Camera-type eye (tissue), 1 donor: ENCODE measurements around the genes PTRH2, TBX2 and INTS2.

- RAMPAGE, long total RNA = no peak
Observed at GRCh38 chr17:59706936-59707788, at the start of gene PTRH2. Gene PTRH2 (minus strand): TSS chr17:59707430.

GRCh38 chr17:59754460-59754912 lies 47.0 kb downstream of the VMP1 start:
- RAMPAGE, long total RNA = no peak

GRCh38 chr17:60147388-60147985 lies 2.3 kb upstream of the CA4 start:
- RAMPAGE, long total RNA = no peak

GRCh38 chr17:60150111-60150460 lies 313 bp downstream of the CA4 start:
- RAMPAGE, long total RNA = no peak

DNA sequence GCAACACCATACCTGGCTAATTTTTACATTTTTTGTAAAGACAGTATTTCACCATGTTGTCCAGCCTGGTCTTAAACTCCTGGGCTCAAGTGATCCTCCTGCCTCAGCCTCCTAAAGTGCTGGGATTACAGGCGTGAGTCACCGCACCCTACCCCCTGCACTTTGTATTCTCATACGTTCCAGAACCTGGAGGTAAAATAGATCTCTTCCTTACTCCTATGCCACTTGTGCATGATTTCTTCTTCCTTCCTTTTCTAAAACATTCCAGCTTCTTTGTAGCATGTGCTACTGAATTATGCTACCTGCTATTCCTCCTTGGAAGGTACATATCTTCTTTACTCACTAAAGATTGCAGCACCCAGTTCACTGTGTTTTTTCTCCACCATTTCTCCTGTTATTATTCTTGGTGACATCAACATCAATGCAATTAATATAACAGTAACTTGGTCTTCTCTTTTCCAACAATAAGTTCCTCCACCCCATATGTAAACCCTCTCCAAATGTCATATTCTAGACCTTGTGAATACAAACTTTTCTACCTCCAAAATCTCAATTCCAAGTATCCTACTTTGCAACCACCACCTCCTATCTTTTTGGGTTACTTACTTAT lies 44.5 kb downstream of the CA4 start:
- RAMPAGE, long total RNA = no peak

DNA sequence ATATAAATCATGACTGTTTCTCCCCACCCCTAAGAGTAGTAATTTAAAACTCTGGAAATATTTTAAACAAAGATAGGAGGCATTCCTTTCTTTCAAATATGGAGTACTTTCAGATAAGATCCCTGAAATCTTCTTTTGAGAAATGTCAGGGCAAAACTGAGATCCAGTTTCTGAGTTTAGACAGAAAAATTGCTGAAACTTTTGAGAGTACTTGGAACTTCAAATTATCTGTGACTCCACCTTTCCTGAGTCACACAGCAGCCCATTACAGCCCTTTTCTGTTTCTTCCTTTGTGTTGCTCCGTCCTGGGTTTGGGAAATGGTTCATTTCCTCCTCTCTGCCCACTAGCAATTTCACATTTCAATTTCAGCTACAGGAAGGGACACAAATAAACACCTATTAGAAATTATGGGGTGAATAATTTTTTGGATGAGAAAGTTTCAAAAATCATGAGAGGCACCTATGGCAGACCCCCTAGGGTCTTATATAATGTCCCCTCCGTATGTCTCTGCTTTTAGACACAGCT lies 28.8 kb upstream of the PPM1D start:
- RAMPAGE, long total RNA = no peak

GRCh38 chr17:60599254-60599448 lies 842 bp upstream of the PPM1D start:
- RAMPAGE, long total RNA = no peak

DNA sequence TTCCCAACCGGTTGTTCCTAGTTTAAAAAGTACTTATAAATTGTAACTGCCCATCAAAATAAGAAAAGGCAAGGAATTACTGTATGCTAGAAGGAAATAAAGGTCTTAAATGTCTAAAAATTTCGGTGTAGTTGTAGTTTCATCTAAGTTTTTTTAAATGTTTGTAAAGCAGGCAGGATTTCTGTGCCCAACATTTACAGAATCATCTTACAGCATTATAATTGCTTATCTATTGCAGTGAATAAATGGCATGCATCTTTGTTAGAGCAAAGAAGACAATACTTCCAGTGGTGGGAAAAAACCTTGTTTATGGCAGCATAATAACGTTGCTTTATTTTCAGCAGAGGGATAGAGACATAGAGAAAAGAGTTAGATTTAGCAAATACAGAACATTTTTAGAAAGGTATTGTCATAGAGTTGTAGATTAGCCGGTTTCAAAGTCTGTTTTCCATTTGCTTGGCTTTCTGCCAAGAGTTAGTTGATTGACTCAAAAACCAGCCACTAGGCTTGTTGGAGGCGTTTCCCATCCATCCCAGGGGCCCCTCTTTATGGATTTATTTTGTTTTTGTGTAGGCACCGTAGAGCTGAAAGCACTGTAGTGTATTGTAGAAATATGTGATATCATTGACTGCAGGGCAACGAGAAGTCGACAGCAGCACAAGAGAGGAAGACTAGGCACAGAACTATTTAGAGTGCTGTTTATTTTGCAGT lies 1.8 kb downstream of the PPM1D start:
- RAMPAGE, long total RNA = no peak

DNA sequence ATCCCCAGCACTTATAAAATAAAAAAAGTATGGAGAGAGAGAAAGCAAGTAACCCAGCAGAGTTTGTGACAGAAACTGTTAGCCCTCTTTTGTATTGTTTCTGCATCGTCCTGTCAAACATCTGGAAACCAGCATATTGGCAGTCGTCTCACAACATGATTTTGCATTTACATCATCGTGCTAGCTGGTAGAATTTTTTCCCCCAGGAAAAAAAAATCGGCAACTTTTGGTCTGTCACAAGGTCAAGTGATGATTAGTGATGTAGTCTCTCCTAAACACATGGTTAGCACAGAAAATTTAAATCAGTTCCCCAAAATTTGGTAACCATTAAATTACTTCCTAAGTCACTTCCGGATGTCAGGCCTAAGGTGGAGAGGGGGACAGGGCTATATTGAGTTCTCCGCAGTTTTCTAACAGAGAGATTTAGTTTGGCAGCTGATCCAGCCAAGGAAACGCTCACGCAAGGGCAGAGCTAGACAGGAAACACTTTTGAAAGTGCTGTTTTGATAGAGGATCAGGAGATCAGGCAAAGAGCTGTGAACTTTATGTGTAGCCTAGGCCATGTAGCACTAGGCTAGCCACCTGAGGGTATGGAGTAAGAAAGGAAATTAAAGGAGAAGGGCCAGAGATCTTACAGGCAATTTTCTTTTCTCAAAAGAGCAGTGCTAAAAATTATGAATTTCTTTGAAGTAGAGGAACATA lies 270.9 kb upstream of the TBX2 start:
- RAMPAGE, long total RNA = no peak

DNA sequence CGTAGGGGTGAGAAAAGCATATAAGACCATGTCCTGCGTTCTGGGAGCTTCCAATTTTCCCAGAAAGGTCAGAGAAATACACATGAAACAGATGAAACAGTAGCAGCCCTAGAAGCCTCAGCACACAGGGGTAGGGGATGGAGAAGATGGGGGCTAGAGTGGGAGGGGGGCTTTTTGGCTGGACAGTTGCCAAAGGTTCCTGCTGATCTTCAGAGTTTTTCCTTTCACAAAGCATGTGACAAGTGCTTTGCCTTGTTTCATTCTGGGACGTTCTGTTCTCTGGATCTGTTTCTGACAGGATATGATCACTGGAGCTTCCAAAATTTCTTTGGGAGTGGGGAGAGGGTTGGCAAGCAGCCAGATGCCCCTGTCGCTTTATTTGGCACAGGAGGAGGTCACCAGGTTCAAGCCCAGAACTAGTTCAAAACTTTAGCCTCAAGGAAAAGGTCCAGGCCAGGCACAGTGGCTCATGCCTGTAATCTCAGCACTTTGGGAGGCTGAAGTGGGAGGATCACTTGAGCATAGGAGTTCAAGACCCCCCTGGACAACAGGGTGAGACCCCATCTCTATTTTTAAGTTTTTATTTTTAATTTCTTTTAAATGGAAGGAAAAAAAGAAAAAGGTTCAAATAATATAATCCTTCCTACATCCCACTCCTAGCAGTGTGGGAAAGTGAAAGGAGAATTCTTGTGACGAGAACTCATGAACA lies 68.4 kb upstream of the TBX2 start:
- RAMPAGE, long total RNA = no peak

GRCh38 chr17:61395945-61397054 lies 3.3 kb upstream of the TBX2 start:
- RAMPAGE, long total RNA = no peak

GRCh38 chr17:61399710-61400119 lies at the start of gene TBX2:
Gene TBX2 (plus strand): TSS chr17:61399843.
- RAMPAGE, long total RNA = no peak

DNA sequence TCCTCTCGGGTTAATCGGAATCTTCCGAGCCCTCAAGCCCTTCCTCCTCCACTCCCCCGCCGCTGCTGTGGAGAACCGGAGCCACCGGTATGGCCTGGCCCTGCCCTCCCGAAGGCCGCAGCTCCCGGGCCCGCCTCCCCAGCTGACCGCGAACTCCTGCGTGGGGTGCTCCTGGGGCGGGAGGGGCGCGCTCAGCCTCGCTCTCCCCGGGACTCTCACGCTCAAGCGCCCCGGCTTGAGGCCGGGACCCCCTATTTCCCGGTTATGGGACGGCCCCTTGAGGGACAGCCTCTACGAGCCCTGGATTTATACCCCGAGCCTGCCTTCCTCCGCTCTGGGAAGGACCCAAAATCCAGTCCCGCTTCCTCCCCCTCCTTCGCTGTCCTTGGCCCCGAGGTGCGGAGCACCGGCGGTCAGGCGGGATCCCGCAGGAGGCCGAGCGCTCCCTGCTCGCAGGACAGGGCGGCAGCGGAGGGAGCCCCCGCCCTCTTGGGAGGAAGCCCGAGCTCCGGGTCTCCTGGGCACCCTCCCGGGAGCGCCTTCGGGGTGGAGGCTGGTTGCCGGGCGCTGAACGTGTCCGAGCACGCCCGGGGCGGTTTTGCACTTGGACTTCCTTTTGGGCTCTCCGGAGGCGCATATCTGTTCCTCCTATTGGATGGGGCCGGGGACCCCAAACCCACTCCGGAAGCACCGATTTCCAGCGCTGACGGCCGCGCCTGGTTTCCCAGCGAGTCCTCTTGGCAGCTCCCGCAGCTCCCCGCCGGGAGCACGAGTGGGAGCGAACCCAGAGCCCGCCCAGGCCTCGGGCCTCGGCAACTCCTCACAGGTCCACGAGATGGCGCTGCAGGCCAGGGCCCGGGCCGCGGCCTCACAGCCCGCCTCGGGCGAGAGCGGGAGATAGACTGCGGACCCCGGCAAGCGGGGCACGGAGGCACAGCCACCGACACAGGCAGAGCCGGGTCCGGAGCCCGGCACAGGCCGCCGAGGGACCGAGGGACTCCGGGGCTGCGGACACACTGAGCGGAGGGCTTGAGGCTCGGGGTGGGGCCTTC lies 12.4 kb downstream of the TBX2 start:
- RAMPAGE, long total RNA = no peak

DNA sequence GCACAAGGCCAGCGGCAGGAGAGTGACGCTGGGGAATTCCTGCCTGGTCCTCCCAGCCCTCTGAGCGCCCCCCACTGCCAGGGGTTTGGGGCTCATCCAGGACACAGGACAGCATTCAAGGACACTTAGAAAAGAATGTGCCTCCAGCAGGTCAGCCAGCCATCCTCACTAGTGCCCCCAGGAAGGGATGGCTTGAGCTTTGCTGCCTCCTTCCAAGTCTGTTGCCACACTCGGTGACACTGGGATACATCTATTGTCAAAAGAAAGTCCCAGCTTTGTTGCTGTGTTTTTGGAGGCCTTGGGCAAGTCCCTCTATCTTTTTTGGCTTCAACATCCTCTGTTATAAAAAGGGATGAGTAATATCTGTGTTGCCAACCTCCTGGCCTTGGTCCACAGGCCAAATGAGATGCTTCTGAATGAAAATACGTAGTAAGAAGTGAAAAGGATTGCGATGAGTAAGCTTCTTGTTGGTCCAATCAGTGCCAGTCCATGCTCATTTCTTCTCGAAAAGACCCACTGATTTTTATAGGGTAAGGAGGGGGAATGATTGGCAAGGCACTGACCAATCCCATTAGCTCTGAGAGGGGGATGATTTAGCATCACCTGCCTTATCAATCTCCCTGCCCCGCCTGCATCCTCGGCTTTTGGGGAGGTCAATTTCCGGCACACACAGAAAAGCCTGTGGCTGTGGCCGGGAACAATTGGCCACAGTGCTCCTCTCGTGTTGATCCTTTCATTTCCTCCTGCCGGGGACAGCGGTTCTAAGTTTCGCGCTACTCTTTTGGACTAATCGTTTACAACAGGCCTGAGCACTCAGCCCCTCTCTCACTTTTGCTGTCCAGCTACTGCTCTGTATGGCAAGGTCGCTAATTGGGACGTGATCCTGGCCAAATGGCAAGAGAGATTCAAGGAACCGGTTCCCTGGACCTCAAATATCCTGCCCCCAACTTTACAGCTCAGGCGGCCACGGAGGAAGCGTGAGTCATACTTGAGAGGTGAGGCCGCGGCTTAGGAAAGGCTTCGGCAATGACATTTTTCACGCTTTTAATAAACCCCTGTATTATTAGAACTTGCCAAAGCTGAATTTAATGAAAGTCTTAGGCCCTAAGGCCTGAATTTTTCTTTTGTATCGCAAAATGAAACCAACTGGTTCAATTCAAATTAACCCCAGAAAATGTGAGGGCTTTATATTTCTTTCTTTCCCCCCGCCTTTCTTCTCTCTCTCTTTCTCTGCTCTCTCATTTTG lies 43.0 kb downstream of the TBX4 start:
- RAMPAGE, long total RNA = no peak

DNA sequence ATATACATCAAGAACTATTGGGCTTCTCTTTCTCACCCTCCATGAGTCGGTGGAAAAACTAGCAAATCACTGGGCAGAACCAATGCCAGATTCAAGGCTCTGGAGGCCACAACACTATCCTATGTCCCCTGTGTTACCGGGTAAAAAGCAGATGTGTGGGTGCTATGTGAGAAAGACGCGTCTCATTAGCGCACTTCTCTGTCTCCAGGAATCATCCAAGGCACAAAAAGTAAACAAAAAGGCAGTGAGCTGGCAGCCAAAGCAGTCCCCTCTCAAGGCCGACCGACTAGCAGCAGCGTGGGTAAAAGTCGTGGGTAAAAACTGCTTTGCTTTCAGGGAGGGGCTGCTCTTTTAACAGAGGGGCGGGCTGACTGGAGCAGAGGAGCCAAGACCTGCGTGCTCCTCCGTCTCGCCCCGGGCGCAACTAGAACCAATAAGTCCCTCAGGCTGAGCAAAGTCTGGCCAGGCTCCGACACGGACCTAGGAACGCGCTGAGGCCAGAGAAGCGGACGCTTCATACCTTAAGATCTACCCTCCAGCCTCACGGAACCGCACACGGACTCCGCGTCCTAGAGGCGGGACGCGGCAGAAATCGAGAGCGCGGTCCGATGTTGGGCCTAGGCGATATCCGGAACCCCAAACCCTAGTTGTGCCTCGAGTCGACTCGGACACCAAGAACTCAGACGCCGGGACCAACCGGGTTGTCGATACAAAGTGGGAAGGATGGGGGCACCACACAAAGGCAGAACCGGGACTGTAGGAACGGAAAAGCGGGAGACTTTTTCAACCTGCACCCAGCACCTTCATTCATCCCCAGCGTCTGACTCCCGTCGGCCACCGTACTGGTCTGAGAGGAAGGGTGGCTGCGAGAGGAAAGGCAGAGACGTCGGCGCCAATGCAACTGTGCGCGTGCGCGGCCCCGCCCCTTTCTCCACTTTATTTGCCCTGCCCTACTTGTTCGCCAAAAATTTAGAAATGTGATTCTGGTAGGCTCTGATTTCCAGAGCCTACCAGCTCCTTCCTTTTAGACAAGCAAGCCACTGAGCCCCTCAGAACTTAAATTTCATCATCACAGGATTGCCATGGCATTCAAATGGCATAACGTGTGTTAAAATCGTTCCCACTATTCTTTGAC lies at the start of gene INTS2:
TSS of gene INTS2 (minus strand) at position 849 of the 1,135 bp plus-strand sequence.
- RAMPAGE, long total RNA = no peak

- RAMPAGE, long total RNA = no peak
Observed at GRCh38 chr17:62029754-62030231, 35.3 kb downstream of the MED13 start.

GRCh38 chr17:62039864-62040278 lies 25.2 kb downstream of the MED13 start:
- RAMPAGE, long total RNA = no peak

GRCh38 chr17:62063967-62064299 lies 1.1 kb downstream of the MED13 start:
- RAMPAGE, long total RNA = no peak

- RAMPAGE, long total RNA = no peak
Observed at GRCh38 chr17:62091632-62092405, 26.7 kb upstream of the MED13 start.

GRCh38 chr17:62093778-62094172 lies 28.7 kb upstream of the MED13 start:
- RAMPAGE, long total RNA = no peak